Measurements from ENCODE around the genes RPRD1A, SLC39A6 and CELF4.

- PRO-cap: no peak
Measured at GRCh38 chr18:32283538-32283926, 93.7 kb downstream of the MEP1B start.

DNA sequence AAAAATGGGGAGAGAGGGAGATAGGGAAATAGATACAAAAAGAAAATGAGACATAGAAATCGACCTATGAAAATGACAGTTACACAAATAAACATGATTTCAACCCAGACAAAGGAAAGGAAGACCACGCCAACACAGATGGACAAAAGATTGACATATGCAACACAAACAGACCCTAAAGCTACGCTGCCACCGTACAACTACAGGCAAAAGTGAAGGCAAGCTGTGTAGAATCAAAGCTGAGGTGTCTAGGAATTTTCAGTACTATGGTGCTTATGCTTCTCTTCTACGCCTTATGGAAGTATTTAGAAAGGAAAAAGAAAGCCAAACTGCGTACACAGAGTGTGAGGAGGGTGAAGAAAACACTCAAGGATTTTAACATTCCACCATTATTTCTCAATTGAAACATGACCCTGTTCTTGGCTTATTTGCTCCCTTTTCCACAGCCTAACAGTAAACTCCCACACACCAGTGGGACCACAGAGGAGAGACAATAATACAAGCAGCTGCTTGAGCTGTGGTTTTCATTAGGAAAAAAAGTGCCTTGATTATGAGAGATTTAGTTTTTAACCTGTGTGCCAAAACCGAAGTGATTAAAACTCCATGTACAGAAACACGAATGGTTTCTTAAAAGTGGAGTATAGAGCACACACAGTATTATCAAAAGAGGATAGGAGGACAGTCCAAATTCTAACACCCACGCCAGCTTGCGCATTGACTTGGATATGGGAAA lies 134.3 kb downstream of the MEP1B start:
- PRO-cap: no peak

GRCh38 chr18:32346599-32347037 lies 124.1 kb downstream of the GAREM1 start:
- PRO-cap: no peak

- PRO-cap: no peak
Measured at GRCh38 chr18:32909828-32910268, 137.0 kb upstream of the KLHL14 start.

- PRO-cap: unidirectional peak, minus-strand start at chr18:33248473
Measured at GRCh38 chr18:33248402-33248654, 192.2 kb downstream of the CCDC178 start.

GRCh38 chr18:33820551-33821814 lies 243.0 kb downstream of the ASXL3 start:
- PRO-cap: no peak

GRCh38 chr18:34121401-34121993 lies 103.2 kb downstream of the NOL4 start:
- PRO-cap: no peak

GRCh38 chr18:34330805-34331327 lies 106.2 kb upstream of the NOL4 start:
- PRO-cap: no peak

DNA sequence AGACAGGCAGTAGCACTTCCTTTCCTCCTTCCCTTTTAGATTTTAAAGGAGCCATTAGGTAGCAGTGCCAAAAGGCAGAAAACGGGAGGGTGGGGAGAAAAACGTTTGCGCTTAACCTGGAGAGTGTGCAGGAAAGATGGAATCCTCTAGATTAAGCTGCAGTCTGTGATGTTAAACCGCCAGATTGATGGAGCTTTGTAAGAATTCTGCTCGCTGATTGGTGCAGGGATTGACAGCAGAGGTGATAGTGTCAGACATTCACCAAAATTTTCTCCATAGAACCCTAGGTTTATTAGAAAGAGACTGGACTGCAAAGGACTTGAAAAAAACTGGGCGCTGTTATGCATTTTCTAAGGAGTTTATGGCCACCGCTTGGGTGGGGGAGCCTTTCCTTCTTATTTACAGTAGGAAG lies 754 bp downstream of the MAPRE2 start:
- PRO-cap: no peak

- PRO-cap: no peak
Measured at GRCh38 chr18:35050573-35051220, 9.5 kb downstream of the MAPRE2 start.

GRCh38 chr18:35242503-35242935 lies 1.7 kb downstream of the ZNF397 start:
- PRO-cap: no peak

- PRO-cap: bidirectional peak, plus-strand start at chr18:35344054, minus-strand start at chr18:35343921
Measured at GRCh38 chr18:35343722-35344261, 428 bp downstream of the ZNF24 start.

GRCh38 chr18:35477422-35477921 lies 20.3 kb downstream of the INO80C start:
- PRO-cap: no peak

GRCh38 chr18:35480034-35481020 lies 17.4 kb downstream of the INO80C start:
- PRO-cap: no peak

DNA sequence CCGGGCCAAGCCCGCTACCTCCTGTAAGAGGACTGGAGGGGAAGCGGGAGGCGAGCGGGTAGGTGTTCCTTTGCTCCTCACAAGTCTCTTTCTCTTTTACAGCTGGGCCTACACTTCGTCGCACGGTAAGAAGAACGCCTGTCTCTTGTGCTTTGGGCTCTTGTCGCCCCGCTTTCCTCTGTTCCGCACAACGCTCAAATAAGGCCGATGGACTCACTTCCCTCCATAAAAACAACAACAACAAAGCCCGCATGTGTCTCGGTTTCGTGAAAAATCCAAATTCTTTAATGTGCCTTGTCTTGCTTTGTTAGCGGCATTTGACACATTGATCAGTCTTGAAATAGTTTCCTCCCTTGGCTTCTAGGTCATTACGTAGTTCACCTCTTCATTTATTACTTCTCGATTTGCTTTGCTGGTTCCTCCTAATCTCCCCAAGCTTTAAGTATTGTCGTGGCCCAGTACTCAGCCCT lies 339 bp downstream of the C18orf21 start:
- PRO-cap: no peak

DNA sequence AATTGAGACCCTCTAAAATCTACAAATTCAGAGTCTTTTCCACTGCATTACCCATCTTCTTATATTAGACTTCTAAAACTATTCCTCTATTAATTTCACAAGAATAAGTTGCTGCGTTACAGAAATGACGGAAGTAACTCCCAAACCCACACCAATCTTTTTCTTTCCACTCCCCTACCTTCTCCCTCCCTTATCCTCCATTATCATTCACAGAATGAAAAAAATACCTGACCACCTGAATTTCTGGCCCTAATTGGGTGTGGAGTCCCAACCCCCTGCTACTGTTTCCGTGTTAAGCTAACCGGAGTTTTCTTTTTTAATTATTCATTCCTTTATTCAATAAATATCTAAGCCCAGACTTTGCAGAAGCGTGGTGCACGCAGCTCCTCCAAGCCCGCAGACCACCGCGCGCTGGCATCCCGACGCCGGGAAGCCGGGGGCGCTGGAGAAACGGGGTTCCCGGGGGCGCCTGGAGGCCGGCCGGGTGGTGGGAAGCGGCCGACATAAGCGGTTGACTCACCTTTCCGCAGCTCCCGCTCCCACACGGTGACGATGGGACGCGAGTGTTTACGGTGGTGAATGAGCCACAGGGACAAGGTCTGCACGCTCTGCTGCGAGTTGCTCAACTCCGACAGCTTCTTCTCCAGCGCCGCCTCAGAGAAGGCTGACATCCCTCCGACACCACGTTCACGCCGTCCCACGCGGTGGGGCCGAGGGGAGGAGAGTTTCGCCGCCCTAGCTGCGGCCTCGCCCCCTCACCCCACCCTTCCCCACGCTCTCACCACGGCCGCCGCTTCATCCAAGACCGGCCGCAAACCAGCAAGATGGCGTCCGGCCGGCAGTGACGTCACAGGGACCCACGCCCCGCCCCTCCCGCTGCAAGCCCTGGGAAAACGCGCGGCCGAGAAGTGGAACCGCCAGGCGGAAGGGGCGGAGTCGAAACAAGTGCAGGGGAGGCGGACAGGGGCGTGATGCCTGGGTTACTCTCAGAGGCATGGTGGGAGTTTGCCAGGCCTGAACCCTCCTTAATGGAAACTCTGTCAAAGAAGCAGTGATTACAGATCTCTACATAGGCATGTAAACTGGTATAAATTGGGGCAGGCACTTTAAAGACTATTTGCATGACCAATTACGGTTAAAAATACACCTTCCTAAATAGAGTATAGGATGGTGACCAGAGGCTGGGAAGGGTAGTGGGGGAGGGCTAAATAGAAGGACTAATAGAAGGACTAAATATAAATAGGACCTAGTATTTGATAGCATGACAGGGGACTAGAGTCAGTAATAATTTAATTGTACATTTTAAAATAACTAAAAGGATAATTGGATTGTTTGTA lies at the start of gene RPRD1A:
Gene RPRD1A (minus strand): TSS at position 826 of the 1,337 bp plus-strand sequence.
- PRO-cap: bidirectional peak, plus-strand start at position 944 of the sequence, minus-strand start at position 818 of the sequence

- PRO-cap: no peak
Measured at GRCh38 chr18:36107688-36108326, 21.3 kb downstream of the SLC39A6 start.

DNA sequence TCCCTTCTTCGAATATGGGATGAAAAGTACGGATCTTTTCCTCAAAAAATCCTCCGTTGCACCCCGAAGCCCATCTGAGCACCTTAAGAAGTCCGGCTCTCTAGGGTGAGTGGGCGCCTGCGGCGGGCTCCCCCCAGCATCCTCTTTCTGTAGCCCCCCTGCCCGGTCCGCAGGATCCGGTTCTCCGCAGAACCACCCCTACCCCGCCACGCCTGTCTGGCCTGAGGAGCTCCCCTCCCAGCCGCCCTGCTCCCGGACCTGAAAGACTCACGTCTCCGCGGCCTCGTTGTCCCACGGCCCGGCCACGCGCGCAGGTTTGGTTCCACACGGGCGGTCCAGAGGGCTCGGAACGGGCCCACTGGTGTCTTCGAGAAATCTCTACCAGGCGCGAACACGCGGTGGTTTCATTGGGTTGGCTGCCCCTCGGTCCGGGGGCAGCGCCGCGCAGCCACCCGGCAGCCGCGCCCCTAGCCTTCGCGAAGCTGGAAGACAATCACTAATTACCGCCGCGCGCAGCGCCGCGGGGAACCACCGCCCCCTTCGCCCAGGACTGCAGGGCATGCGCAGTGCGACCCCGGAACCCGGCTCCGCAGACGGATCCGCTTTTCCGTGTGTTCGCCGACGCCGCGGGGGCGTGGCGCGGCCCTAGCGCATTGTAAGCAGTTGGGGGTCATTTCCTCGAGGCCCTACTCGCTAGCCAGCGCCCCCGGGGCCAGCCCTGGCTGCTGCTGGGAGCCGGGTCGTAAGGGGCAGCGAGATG lies at the start of gene SLC39A6:
Gene SLC39A6 (minus strand): TSS at position 498 of the 760 bp plus-strand sequence.
- PRO-cap: bidirectional peak, plus-strand start at position 654 of the sequence, minus-strand start at position 552 of the sequence

DNA sequence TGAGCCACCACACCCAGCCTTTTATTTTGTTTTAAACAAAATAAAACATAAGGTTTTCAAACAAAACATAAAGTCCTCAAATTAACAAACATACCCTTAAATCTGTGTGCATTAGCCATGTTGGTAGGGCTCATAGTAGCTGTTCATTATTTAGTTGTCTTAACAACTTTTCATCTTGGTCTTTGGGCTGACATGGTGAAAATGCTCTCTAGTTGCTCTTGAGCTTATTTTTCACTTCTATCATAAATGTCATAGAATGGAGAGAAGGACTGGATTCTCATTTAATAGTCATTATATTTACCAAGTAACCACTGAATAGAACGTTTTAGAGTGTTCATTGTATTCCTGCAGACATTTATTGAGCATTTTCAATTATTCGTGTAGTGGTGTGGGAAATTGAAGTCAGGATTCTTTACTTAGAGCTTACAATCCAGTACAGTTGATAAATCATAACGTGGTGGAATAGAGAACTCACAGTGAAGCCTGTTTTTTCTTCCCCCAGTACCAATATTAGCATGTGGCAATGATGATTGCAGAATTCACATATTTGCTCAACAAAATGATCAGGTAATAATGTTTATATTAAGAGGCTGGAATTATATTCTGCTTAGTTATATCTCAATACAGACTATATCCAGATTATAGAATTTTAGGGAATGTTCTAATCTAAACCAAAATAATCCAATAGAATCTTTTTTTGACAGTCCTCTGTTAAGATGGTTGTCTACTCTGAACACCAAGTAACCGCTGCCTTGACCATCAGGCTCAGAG lies 11.1 kb downstream of the ELP2 start:
- PRO-cap: no peak

DNA sequence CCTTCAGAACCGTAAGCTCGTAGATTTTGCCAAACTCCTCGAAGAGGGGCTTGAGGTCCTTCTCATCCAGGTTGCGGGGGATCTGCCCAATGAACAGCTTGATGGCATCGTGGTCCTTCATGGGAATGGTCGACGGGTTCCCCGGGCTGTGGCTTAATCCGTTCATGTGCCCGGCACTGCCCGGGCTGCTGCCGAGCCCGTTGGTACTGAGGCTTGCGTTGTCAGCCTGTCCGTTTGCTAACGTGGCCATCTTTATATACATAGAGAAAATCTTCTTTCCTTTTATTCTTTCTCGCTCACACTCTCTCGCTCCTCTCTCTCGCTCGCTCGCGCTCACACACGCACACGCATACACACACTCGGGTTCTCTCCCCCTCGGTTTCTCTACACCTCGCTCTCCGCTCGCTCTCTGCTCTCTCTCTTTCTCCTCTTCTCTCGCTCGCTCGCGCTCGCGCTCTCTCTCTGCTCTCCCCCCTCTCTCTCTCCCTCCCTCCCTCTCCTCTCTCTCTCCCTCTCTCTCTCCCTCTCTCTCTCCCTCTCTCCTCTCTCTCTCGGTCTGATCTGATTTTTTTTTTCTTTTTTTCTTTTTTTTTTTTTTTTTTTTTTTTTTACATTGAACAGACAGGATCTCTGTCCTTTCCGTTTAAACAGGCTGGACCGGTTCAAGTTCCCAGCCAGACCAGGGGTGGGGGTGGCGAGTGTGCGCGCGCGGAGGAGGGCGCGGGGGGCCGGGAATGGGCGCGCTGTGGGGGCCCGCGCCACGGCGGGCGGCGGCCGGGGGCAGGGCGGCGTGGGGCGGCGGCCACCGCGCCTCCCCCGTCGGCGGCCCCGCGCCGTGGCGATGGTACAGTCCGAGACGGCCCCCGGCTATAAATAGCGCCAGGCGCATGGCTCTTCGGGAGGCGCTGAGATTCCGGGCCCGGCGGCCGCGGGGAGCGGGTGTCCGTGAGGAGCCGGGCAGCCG lies at the start of gene CELF4:
Gene CELF4 (minus strand): TSS at position 419 of the 964 bp plus-strand sequence.
- PRO-cap: unidirectional peak, minus-strand start at position 434 of the sequence; unidirectional peak, minus-strand start at position 483 of the sequence; bidirectional peak, plus-strand start at position 898 of the sequence, minus-strand start at position 645 of the sequence

Measured in Metastatic Pancreatic Carcinoma in the Ovary (tissue), 1 donor.